Measurements from ENCODE around the genes MID2 and TRPC5OS.

- PRO-cap, result no peak
Measured at GRCh38 chrX:101079762-101080752, 1.4 kb downstream of the TMEM35A start.

DNA sequence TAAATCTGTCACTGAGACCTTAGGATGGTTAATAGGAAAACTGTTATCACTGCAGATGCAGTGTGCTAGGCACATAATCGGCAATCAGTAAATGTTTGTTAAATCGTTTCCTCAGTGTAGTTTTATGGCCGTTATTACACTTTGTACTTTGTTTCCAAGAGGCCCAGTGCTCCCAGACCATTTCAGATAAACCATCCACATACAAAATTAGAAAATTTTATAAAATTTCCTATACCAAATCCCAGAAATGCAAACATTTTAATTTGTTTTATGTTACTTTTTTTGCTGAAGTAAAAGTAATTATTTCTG, 1.1 kb downstream of the HNRNPH2 start:
- PRO-cap, result no peak

GRCh38 chrX:102154368-102154871, 1.4 kb downstream of the BEX5 start:
- PRO-cap, result no peak

GRCh38 chrX:103215406-103216557, 874 bp downstream of the BEX4 start:
- PRO-cap, result no peak

DNA sequence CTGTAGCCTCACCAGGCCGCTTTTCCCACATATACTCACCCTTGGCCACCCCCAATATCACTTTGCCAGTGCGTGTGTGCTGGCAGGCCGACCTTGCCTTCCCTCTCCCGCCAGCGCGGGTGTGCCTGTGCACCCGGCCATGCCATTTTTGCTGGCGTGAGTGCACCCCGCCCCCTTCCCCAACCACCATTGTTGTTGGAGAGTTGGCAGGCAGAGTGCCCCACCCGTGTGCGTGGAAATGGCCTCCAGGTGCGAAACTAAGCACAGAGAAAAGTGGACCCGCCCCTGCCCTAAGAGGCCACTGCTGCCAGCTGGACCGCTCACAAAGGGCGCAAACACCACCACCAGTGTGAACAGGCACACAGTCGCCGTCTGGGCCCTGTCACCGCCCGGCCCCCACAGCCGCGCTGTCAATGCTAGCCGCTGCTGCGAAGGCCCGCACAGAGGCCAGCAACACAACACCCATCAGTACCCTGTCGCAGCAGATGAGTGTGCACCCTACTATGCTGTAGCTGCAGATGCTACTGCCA, 6.0 kb downstream of the BEX4 start:
- PRO-cap, result no peak

DNA sequence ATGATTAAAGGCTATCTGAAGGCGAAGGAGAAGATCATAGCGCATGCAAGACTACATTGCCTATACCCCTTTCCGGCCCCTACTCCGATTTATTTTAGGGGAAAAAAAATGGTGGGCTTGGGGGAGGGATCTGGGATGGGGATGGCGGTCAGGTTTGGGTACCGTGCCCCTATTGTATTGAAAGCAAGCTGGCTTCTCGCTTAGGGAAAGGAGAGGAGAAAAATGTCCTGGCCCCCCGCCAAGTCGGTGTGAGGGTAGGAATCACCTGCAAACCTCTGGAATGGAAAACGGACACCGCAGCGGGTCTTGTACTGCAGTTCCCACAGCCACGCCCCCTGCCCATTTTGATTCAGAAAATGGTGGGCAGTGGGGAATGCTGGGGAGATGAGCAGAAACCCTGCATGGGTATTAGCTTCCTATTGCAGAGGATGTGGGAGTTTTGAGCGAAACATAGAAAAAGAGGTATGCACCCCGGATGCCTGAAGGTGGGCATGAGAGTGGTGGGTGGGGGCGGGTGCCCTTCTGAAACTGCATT, 22.2 kb downstream of the MORF4L2 start:
- PRO-cap, result no peak

DNA sequence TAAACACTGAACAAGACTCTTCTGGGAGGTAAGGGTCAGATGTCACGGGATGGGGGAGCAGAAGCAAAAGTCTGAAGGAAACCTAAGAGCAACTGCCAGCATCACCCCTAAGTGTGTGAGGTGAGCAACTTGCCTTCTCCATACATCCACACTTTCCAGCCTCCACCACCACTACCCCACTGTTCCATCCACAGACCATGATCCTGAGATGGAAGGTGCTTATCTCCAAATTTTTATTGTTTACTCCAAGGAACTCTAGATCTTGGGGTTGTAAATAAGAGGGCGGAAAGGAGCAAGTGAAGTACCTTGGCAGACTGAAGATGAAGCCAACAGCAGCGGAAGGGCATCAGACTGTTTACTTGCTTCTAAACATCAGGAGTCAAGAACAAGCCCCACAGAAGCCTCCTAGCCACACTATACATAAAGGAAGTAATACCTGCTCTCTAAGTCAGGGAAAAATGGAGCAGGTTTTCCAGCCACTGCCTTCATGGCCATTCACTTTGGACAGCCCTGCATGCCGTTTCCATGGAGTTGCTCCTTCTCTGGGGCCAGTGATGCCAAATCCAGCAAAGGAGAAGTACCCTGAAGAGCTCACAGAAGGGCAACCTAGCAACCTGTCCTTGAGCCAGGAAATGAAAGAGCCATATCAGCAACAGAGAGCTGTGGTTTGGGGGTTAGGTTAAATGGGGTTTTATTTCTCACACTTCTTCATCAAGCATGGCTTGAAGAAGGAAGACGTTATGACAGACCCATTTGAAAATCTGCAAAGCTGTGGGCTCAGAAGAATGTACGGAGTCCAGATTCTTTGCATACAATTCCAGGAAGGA, 1.9 kb upstream of the ZCCHC18 start:
- PRO-cap, result no peak

- PRO-cap, result no peak
Measured at GRCh38 chrX:106177803-106178321, 9.8 kb downstream of the PWWP3B start.

- PRO-cap, result no peak
Measured at GRCh38 chrX:106484262-106484658, 127.5 kb upstream of the RADX start.

GRCh38 chrX:106725830-106726354, 609 bp upstream of the RNF128 start:
- PRO-cap, result no peak

DNA sequence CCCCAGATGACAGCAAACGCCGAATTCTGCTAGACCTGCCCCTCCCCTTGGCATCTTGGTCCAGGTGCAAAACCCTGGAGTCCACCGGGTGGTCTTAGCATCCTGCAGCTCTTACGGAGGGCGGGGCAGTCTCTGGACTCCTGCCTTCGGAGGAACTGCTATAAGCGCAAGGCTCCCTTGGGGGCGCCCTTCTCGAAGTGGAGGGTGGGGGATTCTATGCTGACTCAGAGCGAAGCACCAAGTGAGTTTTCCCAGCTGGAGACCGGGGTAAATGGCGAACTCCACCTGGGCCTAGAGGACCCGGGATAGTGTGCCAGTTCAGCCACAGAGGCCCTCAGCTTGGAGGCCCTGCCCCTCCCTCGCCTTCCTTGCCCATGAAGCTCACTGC, 1.7 kb downstream of the FRMPD3 start:
- PRO-cap, result no peak

- PRO-cap, result no peak
Measured at GRCh38 chrX:107729237-107730084, 46.1 kb downstream of the TSC22D3 start.

DNA sequence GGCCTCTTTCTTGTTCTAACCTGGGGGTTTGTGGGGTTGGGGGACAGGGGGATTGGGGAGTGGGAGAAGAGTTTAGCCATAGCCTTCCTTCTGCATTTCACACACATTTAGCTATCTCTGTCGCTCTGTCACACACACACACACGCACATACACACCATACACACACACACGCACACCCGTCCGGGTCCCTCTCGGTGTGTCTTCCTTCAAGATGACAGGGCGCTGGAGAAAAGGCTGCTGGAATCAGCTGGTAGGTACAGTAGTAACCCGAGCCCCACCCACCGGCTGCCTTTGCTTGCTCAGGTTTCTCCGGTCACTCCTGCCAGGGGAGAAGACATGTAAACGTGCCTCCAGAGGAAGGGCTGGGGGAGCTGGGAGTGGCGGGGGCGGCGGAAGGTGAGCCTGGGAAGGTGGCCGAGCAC, at the start of gene MID2:
MID2 (plus strand) TSS at position 317 of the 423 bp plus-strand sequence.
- PRO-cap, result no peak

GRCh38 chrX:108131384-108131918, 39.9 kb downstream of the ATG4A start:
- PRO-cap, result no peak

DNA sequence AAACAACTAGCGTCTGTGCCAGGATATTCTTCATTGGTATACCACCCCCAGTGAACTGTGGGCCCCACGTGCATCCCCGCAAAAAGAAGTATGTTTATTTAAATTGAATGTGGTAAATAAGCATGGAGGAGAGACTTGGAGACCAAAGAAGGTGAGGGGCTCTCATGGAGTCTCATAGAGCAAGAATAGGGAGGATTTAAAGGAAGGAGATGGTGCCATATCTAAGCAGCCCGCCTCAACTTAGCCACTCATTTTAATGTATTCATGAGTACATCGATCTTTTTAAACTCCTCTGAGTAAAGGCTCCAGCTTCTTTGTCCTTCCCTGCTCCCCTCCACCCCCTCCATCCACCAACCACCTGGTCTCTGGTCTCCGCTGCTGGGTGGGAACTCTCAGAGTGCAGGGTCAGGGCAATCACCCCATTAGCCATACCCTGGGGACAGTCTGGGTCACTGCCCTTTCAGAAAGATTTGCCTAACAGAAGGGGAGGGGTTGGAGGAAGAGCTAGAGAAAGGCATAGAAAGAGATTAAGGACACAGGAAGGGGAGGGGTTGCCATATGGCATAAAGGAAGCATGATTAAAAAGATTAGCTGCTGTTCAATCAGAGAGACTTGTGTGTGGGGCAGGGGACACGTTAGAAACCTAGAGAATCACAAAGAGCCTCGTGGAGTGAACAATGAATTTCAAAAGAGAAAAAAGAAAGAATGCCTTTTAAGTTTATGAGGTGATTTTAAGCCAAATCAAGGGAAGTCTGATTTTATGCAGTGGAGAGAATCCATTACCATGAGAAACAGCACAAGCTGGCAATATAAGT, 115.3 kb upstream of the ACSL4 start:
- PRO-cap, result no peak

GRCh38 chrX:110055174-110055874, 52.4 kb downstream of the TMEM164 start:
- PRO-cap, result no peak

- PRO-cap, result no peak
Measured at GRCh38 chrX:110163359-110164208, 154.3 kb downstream of the AMMECR1 start.

GRCh38 chrX:110317049-110317645, 738 bp downstream of the AMMECR1 start:
- PRO-cap, result no peak

DNA sequence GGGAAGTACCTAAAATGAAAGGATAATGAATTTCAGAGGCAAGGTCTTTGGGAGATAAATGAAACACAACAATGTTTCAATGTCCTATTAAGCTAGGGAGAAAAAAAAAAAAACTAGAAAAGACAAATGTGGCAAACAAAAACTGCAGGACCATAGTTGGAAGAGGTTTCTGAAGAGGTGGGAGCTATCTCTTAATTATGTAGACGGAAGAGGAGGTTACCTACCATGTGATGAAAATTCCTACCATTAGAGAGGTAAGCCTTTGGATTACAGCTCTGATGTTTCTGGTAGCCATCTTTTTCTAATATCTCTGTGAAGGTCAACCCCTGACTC, at the start of gene TRPC5OS:
TRPC5OS (plus strand) TSS at position 246 of the 333 bp plus-strand sequence.
- PRO-cap, result no peak

DNA sequence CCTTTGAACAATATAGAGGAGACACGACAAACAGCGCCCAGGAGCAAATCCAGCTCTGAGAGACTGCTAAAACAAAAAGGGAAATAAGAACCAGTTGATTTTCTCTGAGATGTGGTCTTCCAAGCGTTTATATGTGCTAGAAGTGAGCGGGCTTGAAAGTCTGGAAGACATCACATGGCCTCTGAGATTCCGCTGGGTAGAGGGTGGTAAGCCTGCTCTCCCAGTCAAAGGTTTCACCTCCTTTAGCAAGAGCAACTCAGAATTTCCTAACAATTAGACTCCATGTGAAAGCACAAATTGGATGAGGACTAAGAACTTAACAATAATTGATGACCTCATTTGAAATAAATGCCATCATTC, 38.3 kb downstream of the AMOT start:
- PRO-cap, result no peak

Measured in mesenteric fat pad (tissue), 1 donor.